ENCODE measurements around a stretch of chr12.

- RAMPAGE, long total RNA, result no peak
- RRBS, result no CpG with 5 or more reads among the region's 5 CpGs
Observed at GRCh38 chr12:92926964-92927651, 2.0 kb downstream of the EEA1 start.

- RAMPAGE, long total RNA, result no peak
- RRBS, result no CpG with 5 or more reads among the region's 6 CpGs
Observed at GRCh38 chr12:92977034-92977782, 48.1 kb upstream of the EEA1 start.

- RAMPAGE, long total RNA, result no peak
- RRBS, result 2% methylated on average over 8 of the region's 53 CpGs
Observed at GRCh38 chr12:93378282-93379321, 877 bp downstream of the NUDT4 start.

DNA sequence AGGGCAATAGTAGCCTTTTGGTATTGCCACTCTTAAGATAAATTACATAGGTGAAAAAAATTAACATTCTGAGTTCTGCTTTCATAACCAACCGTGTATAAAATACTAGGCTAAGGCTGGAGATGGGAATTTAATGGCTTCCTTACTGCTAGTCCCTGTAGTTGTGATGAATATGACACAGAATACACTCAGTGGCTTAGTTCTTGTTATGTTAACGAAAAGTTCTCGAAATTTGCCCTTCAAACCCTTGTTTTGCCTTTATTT is 1.5 kb downstream of the NUDT4 start:
- RAMPAGE, long total RNA, result no peak
- RRBS, result no CpG with 5 or more reads among the region's 3 CpGs

- RAMPAGE, long total RNA, result no peak
- RRBS, result no CpG with 5 or more reads among the region's 2 CpGs
Observed at GRCh38 chr12:93538292-93538597, 34.2 kb upstream of the SOCS2 start.

- RAMPAGE, long total RNA, result no peak
- RRBS, result 3% methylated on average over 7 of the region's 44 CpGs
Observed at GRCh38 chr12:93590898-93592163, 18.9 kb downstream of the SOCS2 start.

DNA sequence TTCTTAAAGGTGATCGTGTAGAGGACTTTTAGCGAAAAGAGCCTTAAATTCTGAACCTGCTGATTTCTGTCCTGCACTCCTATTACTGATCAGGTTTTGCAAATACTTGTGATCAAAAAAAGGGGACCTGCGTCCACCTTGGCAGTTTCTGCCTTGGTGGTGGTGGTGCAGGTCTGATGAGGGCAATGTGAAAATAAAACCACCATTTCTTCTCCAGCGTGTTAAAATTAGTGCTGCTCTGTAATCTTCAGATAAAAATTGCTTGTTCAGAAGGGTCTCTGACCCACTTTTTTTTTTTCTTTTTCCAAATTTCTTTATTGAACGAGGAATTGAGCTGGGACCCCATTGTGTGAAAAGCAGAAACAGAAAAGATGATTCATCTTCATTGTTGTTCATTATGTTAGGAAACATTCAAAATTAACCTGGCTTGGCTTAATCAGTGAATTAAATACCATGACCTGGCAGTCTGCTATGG is 1.1 kb downstream of the CRADD start:
- RAMPAGE, long total RNA, result no peak
- RRBS, result no CpG with 5 or more reads among the region's 5 CpGs

GRCh38 chr12:93704944-93705417 is 27.8 kb downstream of the CRADD start:
- RAMPAGE, long total RNA, result no peak
- RRBS, result no CpG with 5 or more reads among the region's 2 CpGs

GRCh38 chr12:93749091-93749392 is 71.9 kb downstream of the CRADD start:
- RAMPAGE, long total RNA, result no peak

DNA sequence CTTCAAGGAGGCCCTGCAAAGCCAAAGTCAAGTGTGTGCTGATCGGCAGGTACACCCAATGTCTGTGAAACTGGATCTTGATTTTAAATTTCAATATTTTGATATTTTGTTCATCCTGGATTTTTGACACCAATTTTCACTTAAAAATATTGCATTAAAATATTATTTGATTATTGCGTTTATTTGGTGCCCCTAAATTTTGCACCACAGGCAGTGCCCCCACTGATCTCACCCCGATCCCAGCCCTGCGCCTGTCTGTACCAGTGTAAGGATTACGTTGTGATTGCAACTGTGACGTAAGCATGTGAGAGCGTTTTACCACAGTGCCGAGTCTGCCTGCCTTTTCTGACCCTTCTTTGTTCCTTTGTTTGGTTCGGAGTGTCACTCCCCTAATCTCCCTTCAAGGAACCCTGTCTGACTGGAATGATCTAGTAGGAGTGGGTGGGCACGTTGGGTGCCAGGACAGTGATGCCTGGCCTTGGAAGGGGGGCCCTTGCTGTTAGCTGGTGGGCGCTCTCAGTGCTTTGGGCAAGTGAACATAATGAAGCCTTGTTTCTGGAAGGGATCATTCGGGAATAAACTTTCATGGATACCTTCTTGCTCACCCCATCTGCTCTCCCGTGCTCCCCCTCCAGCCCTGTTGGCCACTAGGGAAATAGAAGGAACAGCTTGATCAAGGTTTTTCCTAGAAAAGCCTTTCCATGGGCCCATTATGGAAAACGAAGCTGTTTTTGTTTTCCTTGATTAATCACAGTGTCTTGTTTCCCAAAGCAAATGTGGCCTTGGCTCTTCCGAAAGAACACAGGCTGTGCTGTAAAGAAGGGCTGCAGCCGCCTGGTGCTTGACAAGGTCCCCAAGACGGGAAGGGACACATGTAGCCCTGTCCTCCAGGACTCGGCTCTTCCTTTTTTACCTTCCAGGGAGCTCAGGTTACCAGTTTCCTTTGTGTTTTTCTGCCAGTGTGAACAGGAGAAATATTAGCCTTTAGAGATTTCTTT is 215.3 kb downstream of the CRADD start:
- RAMPAGE, long total RNA, result no peak
- RRBS, result no CpG with 5 or more reads among the region's 18 CpGs

DNA sequence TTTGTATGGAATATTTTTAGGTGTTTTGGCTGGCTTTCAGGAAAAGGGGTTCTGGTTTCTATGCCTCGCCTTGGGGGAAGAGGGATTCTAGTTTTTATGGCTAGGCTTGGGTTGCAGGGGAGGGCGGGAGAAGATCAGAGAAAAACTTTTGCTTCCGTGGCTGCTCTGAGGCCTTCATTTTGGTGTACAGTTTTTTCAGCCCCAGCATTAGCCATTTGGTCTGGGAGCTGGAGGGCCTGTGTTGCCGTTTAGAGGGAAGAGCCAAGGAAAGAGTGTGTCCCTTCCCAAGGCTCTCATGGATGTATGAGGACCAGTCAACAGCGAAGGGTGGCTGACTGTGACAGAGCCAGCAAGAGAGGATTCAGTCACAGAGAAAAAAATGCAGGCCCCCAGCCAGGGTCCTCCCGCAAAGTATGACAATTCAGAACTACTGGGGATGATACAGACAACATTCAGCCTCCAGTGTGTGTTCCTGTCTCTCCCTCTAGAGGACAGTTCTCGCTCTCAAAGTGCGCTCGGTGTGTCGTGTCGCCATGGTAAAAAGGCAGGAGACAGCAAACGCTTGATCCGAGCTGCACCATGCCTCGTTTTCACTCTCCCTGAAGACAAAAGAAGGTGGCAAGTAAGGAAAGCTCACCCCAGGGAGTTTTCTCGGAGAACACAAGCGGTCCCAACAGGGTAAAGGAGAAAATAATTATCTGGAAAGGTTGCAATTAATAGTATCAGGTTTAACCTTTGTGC is 157.4 kb upstream of the PLXNC1 start:
- RAMPAGE, long total RNA, result no peak
- RRBS, result no CpG with 5 or more reads among the region's 16 CpGs

- RAMPAGE, long total RNA, result no peak
- RRBS, result no CpG with 5 or more reads among the region's 9 CpGs
Observed at GRCh38 chr12:94047573-94048390, 100.6 kb upstream of the PLXNC1 start.

DNA sequence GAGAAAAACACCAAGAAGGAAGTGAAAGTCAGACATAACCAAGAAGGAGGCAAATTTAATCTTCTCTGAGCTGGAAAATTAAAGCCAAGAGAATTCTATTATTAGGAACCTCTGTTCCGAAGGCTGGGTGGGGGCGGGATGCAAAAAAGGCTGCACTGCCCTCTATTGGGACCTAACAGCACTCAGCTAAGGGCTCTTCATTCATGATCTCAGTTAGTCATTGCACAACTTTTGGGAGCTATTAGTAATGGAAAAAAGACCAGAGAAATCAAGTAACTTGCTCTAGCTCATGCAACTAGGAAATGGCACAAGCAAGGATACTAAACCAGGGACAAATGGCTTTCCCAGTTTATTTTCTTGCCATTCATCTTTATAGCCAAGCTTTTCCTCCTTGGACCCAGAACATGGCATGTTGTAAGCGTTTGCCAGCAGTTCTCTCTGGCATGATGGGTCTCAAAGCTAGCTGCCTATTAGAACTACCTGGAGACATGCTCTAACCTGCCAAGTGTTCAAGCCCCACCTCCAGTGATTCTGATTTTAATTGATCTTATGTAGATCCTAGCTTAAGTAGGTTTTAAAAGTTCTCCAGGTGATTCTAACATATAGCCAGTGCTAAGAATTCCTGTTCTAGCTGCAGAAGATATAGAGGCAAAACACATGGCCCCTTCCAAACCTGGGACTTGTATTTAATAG is 72.9 kb upstream of the PLXNC1 start:
- RAMPAGE, long total RNA, result no peak
- RRBS, result no CpG with 5 or more reads among the region's 3 CpGs

DNA sequence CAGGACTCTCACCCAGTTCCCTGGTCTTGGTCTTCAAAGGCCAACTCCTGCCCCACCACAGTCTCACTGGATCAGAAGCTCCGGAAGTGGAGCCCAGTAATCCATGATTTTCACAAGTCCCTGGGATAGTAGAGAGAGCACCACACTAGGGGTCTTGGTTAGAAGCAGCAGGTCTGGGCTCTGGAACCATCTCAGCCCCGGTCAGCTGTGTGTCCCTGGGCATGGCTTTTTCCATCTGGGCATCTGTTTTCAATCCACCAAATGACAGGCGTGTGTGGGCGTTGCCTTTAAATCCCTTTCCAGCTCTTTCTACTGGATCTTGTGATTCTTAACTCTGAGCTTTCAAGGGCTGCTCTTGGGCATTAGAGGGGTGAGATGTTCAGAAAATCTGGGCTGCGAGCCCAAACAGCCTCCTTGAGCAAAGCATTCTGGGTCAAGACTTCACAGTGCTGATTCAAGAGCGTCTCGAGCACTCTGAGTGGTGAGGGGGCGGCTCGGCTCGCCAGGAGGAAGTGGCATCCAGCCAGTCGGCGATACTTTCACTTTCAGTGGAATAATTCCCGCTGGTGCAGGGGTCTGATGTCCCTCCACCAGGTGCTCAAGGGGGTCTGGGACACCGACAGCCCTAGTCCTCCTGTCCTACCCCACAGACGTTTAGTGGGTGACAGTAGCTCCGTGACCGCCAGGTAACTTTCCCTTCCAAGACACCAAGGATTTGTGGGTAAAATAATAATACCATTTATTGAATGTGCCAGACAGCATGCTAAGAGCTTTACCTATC is 113.9 kb downstream of the PLXNC1 start:
- RAMPAGE, long total RNA, result no peak
- RRBS, result no CpG with 5 or more reads among the region's 17 CpGs

- RAMPAGE, long total RNA, result no peak
- RRBS, result no CpG with 5 or more reads among the region's 4 CpGs
Observed at GRCh38 chr12:94586563-94586972, 63.8 kb downstream of the TMCC3 start.

DNA sequence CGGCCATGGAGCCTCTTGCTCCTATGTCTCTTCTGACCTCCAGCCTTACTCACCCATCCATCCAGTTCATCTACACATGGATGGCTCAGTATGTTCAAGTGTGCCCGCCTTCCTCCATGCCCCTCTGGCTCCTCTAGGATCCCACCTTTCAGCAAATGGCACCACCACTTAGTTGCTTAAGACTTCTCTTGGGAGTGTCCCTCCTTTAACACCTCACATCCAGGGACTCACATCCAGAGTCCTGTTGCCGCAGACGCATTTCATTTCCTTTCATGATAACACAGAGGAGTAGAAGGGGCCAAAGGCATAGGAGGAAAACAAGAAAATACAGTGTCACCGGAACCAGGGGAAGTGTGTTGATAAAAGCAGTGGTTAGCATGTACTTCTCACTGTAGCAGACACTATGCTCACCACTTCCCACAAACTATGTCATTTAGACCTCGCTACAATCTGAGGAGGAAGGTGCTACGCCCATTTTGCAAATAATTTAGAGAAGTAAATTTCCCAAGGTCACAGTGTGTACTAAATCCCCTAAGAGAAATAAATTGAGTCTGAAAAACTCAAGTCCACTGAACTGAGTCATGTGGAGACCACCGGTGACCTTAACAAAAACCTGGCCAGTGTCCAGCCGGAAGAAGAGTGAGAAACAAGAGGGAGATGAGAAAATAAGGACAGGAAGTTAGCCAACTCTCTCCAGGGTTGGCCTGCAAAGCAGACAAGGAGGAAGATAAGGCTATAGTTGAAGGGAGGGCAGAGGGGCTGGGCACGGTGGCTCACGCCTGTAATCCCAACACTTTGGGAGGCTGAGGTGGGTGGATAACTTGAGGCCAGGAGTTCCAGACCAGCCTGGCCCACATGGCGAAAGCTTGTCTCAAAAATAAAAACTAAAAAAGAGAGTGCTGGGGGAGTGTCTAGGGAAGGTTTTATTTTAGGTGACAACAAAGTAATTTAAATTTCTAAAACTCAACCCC is 25.7 kb upstream of the TMCC3 start:
- RAMPAGE, long total RNA, result no peak
- RRBS, result no CpG with 5 or more reads among the region's 12 CpGs

DNA sequence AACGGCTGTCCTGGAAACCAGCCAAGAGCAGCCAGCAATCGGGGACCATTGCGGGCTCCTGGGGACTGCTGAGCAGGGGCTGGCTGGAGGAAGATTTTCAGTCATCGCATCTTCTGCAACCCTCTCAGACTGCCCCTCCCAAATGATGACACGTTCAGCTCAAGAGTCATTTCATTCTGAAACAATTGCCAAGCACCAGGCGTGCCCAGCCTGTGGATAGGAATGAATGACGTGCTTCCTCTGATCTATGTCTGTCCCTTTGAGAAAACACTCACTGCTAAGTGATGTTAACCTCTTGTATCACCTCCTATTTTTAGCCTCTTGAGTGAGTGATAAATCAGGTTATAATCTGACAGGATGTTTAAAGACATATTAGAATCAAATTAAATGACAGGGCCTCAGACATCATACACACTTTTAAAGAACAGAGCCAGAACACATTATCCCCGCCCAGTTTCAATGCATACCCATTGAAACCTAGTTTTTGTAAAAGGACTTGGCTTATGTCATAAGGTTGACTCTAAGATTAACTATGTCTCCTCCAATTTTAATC is 62.0 kb downstream of the NDUFA12 start:
- RAMPAGE, long total RNA, result no peak
- RRBS, result no CpG with 5 or more reads among the region's 8 CpGs

- RAMPAGE, long total RNA, result no peak
- RRBS, result no CpG with 5 or more reads among the region's 3 CpGs
Observed at GRCh38 chr12:95300090-95301118, 82.8 kb downstream of the VEZT start.

- RAMPAGE, long total RNA, result no peak
- RRBS, result no CpG with 5 or more reads among the region's 21 CpGs
Observed at GRCh38 chr12:95474528-95474891, 558 bp downstream of the METAP2 start.

DNA sequence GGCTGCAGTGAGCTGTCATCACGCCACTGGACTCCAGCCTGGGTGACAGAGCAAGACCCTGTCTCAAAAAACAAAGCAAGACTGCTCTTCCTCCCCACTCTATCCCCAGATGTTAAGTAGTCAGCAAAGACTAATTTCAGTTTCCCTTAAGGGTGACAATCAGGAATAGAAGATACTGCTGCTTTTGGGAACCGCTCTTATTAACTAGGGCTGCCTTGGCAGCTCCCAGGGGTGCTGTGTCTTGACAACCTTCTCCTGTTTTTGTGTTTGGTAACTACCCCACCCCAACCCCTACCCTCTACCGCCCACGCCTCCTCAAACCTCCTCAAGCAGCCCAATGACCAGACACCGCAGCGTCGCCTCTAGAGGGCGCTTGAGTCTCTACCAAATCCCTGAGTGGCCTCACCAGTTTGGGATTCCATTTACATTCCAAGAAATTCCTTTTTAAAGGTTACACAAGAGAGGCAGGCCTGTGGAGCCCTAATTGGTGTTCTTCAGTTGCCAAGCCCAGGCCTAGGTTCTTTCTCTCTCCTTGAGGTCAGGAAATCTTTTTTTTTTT is 72.2 kb upstream of the USP44 start:
- RAMPAGE, long total RNA, result no peak
- RRBS, result no CpG with 5 or more reads among the region's 8 CpGs